Right atrium auricular region (tissue), 2 donors: ENCODE measurements around a stretch of chr1.

GRCh38 chr1:64897929-64898525 is 68.3 kb downstream of the JAK1 start:
- PRO-cap, result bidirectional peak, plus-strand start at chr1:64898250, minus-strand start at chr1:64898218
- RAMPAGE, long total RNA, 2 experiments, result no peak in any of the 2 experiments

DNA sequence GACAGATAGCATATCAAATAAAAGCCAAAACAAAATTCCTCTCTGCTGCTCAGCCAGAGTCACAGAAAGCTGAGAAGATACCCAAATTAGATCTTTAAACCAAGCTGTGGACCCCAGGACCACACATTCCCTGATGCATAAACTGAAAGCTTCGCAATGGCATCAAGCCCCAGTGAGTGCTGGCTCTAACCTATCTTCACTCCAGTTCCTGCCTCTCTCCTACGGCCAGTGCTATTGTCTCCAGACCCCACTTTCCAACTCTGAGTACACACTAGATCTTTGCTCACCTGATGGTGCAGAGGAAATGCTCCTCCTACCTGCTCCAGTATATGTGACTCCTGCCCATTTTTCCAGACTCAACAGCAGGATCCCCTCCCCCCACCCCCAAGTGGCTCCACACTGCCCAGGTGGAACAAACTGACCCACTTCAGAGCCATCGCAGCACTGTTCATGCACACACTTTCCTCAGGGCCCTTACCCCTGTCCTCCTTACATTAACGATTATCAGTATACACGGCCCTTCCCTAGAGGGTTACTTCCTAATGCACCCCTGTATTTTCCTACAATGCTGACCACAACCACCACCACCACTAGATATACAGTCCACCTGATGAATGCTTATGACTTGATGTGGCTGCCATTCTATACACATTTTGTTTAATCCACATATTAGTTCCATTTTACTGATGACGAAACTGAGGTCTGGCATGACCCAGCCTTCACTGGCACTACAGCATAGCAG is 40.2 kb downstream of the JAK1 start:
- PRO-cap, result no peak
- RAMPAGE, long total RNA, 2 experiments, result no peak in any of the 2 experiments

DNA sequence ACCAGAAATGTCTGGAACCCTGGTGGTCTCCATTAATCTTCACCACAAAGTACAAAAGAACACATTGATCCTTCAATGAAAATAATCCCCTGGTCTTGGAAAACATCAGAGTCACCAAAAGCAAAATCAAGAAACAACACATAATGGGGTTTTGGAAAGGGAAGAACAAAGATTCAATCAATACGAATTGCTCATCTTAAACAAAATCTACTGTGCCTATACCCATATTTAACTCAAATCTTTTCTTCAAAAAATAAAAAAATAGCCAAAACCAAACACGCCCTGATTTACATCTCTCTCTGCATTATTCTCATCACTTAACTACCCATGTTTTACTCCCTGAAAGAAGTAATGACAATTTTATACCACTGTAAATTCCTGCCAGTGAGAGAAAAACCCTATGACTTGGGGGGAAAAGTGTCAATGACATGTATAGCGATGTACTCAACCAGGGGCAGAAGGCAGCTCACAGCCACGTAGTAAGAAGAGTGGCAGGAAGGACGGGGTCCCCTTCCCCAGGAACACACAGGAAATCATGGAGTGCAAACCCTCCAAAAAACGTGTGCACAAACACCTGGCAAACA is 1.4 kb downstream of the JAK1 start:
- PRO-cap, result no peak
- RAMPAGE, long total RNA, 2 experiments, result no peak in any of the 2 experiments

- PRO-cap, result bidirectional peak, plus-strand start at chr1:65066835, minus-strand start at chr1:65066721; bidirectional peak, plus-strand start at chr1:65067326, minus-strand start at chr1:65067201; bidirectional peak, plus-strand start at chr1:65067491, minus-strand start at chr1:65067490
- RAMPAGE, long total RNA, 2 experiments, result start-site peak on the minus strand in 1 of 2 experiments, at chr1:65066712-65066860 at its widest, 19 reads per replicate
Observed at GRCh38 chr1:65066682-65067621, 81.1 kb upstream of the AK4 start.

GRCh38 chr1:65146937-65147261 is 1.1 kb upstream of the AK4 start:
- PRO-cap, result no peak
- RAMPAGE, long total RNA, 2 experiments, result no peak in any of the 2 experiments

DNA sequence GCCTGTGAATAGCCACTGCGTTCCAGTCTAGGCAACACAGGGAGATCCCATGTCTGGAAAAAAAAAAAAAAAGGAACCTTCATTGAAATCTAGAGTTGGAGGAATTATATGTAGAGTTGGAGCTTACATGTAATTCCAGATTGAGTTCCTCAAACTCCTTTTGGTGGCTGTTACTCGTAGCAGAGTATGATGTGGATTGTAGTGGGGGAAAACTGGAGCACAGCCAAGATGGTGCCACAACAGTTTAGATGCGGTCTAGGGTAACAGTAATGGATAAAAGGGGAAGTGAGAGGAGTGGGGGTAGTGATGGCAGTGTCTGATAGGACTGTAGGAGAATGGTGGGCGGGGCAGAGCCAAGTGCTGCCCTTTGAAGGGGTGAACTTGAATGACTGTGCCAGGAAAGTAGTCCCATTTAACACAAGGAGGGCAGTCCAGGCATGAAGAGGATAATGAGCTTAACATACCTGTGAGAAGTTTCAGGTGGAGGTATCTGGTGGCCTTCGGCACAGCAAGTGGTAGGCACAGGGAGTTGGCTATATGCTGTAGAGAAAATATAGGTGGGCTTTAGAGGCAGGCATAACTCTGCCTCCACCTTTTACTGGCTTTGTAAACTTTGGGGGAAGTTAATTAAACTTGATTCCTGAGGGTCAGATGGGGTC is 17.6 kb downstream of the AK4 start:
- PRO-cap, result no peak
- RAMPAGE, long total RNA, 2 experiments, result no peak in any of the 2 experiments

DNA sequence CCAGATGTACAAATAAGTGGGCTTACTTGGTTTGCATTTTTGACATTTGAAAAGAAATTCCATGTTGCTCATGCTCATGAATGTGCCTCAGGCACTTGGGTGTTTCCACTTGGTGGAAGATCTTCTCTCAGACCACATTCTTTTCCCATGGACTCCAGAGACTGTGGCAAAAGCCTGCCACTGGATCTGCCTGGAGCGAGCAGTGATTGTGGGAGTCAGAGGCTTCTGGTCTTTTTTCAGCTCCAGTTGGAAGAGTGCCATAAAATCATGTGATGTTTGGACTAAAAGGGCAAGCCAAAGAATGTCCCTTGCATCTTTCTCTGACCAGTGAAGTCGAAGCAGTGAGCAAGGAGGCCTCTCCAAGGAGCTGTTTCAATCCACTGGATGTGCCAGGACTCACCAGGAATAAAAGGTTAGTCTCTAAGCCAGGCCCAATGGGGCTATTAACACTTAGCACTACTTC is 61.4 kb upstream of the DNAJC6 start:
- PRO-cap, result unidirectional peak, plus-strand start at position 311 of the sequence
- RAMPAGE, long total RNA, 2 experiments, result no peak in any of the 2 experiments

- PRO-cap, result bidirectional peak, plus-strand start at chr1:65254462, minus-strand start at chr1:65254361
- RAMPAGE, long total RNA, 2 experiments, result no peak in any of the 2 experiments
Observed at GRCh38 chr1:65254231-65254743, 55.1 kb upstream of the DNAJC6 start.

DNA sequence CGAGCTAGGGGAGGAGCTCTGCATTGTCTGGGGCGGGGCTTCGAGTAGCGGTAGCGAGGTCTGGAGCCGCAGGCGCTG is 308 bp upstream of the LEPR start:
- PRO-cap, result no peak
- RAMPAGE, long total RNA, 2 experiments, result no peak in any of the 2 experiments

- PRO-cap, result unidirectional peak, minus-strand start at chr1:65421321
- RAMPAGE, long total RNA, 2 experiments, result no peak in any of the 2 experiments
Observed at GRCh38 chr1:65421297-65421665, 813 bp downstream of the LEPR start.

DNA sequence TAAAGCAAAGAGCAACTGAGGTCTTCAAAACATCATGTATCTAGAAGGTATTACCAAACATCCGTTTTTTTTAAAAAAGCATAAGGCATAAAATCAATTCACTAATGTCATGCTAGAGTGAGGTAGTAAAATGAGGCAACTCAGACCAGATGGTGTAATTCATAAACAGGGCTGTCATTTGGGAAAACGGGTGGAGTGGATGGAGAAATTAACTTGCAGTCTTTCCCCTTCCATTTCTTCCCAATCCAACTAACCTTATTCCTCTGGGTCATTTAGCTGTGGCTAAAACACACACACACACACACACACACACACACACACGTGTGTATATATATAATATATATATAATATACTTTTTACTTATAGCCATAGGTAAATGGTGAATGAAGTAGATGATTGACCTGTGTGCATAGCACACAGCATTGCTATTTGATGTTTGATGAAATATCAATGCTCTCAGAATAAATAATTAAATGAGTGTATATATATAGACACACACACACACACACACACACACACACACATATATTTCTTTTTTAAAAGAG is 51.7 kb downstream of the LEPR start:
- PRO-cap, result no peak
- RAMPAGE, long total RNA, 2 experiments, result no peak in any of the 2 experiments

- PRO-cap, result unidirectional peak, minus-strand start at chr1:66251792
- RAMPAGE, long total RNA, 2 experiments, result no peak in any of the 2 experiments
Observed at GRCh38 chr1:66251695-66252219, 282.2 kb upstream of the SGIP1 start.

GRCh38 chr1:66266201-66266734 is 267.7 kb upstream of the SGIP1 start:
- PRO-cap, result no peak
- RAMPAGE, long total RNA, 2 experiments, result no peak in any of the 2 experiments

GRCh38 chr1:66270280-66270835 is 263.6 kb upstream of the SGIP1 start:
- PRO-cap, result bidirectional peak, plus-strand start at chr1:66270608, minus-strand start at chr1:66270621
- RAMPAGE, long total RNA, 2 experiments, result no peak in any of the 2 experiments

- PRO-cap, result no peak
- RAMPAGE, long total RNA, 2 experiments, result no peak in any of the 2 experiments
Observed at GRCh38 chr1:66309237-66309689, 224.7 kb upstream of the SGIP1 start.

DNA sequence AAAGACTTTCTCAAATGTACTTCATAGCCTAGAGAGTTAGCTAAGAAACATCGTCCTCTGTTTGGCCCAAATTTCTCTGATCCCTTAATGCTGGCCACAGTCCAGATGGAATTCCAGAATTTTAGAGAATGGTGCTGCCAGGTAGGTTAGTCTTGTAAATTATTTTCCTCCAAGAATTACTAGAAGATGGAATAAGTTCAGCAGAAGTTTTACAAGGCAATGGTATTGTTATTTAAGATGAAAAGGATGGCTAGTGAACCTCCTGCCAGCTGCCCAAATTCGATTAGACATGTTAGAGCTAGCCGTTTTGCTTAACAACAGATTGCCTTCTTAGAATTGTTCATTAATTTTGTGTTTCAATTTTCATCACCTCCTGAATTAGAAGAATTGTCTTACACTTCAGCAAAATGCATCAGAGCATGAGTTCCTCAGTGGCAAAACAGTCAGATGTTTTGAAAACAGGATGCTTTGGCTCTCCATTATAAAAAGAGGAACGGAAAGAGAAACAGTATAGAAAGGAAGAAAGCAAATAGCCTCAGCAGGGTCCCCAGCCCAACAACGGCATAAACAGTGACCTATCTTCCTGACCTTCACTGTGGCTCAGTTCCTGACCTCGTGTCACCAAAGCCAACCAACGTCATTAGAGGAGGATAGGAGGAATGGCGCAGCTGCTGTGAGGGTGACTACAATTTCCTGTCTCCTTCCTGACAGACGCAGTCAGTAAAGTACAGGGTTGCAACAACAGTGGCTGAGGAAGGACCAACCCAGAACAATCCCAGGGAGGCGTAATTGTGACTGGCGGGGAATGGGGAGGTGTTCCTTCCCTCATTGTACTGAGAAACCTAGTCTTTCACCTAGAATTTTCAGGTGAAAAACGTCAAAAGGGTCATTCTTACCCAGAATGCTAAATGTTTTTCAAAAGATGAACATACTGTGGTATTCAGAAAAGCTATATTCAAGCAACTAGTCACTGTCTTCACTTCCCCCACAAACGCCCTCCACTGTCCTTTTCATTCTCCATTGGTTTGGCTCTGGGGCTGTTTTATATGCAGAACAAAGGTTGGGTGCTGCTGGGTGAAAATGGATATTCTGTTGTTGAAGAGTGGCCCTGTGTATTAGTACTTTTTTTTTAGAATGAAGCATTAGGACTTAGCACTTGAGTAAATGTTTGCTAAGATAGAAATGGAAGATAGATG is 198.0 kb upstream of the SGIP1 start:
- PRO-cap, result bidirectional peak, plus-strand start at position 716 of the sequence, minus-strand start at position 569 of the sequence
- RAMPAGE, long total RNA, 2 experiments, result no peak in any of the 2 experiments

DNA sequence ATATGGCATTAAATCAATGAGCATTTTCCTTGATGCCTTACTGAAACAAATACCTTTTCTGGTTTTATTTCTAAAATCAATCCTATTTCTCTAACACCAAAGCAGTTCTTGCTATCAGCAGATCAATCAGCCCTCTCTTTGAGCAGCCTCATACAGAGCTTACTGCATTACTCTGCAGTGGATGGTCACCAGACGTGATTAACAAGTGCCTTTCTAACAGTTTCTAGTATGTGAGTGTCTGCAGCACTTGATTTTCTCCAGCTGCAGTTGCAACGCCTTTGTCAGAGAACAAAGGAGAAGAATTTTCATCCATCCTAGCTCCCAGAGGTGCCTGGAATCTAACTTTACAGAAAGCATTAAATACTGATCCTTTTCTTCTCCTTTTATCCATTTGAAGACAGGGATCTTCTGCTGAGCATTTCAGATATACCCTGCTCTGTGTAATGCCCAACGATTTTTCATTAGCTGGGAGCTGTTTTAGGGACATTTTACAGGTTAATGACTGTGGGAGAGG is 177.3 kb upstream of the SGIP1 start:
- PRO-cap, result no peak
- RAMPAGE, long total RNA, 2 experiments, result no peak in any of the 2 experiments

GRCh38 chr1:66373673-66374196 is 160.2 kb upstream of the SGIP1 start:
- PRO-cap, result no peak
- RAMPAGE, long total RNA, 2 experiments, result no peak in any of the 2 experiments

DNA sequence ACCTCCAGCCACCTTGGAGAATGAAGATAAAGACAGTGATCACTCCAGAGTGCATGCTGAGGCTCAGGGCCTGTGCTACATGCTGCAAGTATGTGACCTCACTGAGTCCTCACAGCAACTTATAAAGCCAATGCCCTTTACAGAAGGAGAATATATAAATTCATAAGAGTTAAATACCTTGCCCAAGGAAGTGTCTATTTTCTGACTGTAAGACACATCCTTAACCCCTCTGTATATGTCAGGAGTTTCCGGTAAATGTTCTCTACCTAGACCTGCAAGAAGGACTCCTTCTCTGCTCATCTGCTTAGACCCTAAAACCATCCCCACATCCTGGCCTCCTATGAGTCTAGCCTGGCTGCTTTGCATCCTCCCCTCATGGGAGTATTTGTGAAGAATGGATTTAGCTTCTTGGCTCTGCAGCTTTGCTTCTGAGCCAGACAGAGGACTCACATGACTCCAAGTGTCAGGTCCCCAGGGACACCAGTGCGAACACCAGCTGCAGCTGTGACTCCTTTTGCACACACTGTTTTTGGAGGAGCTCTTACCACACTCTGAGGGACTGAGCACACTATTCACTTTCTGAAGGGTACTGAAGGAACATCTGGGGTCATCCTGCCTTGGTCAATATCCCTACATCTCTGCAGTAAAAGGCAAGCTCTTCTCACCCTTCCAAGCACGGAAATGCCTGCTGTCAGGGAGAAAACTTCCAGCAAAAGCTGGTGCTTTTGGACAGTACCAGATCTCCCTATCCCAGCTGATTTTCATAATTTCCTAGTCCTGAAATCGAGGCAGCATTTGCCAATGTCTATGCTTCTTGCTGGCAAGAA is 131.8 kb upstream of the SGIP1 start:
- PRO-cap, result bidirectional peak, plus-strand start at position 519 of the sequence, minus-strand start at position 383 of the sequence
- RAMPAGE, long total RNA, 2 experiments, result no peak in any of the 2 experiments

DNA sequence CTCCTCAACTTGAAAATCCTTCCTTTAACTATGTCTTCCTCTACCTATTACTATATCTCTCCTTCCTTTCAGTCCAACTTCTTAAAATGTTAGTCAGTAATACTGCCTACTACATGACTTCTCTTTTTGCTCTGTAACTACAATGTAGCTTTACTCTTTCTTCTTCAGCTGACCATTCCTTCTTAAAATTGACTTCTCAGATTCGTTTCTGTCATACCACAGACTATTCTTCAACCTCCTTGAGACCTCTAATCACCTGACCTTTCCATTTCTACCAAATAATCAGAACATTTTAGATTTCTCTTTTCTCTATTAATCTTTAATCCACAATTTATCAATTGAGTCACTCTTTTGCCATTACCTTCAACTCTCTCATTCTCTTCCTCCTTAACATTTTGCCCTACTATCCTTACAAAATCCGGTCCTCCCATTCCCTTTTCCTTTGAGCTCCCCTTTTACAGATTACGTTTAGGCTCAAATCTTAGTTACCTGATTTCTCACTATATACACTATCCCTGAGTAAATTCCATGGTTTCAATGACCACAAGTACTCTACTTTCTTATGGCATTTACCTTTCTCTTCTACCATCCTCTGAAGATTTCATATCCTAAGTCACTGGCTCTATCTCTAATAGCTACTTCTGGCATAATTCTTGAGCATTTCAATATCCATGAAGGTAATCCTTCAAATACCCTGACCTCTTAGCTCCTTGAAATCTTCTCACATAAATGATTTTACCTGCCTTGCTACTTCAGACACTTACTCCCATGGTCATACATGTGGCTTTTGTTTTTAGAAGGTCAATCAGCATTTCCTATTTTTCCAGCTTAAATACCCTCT is 17.4 kb downstream of the DNAI4 start:
- PRO-cap, result no peak
- RAMPAGE, long total RNA, 2 experiments, result no peak in any of the 2 experiments